ENCODE data around the gene METTL21C.

- RRBS = 8% methylated on average over 1 of the region's 7 CpGs
Observed at GRCh38 chr13:101918252-101919015, 1.7 kb upstream of the FGF14 start.

DNA sequence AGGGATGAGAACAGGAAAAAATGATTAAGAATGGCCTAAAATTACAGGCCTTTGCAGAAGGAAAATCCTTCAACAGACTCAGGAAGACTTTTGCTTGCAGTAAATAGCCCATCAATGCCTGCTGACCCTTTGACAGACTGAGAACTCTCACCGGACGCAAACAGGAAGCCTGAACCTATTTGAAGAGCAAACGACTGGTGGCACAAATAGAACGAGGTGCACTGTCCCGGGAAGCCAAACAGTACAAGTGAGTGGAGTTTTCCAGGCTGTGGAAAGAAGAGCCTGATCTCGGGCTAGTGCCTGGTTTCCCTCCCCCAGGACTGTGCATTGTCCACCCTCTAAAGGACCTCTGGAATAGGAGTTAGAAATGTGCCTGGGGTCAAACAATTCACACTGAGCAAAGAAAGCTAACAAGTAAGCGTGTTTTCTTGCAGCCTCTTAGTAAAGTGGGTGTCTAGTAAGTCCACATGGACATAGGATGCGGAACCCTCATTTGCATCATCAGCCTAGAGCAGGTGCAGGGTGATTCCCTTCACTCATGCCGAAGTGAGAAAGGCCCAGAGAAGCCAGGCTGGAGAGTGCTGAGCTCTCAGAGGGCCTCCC, 319.7 kb upstream of the FGF14 start:
- RRBS = 65% methylated on average over 4 of the region's 9 CpGs

DNA sequence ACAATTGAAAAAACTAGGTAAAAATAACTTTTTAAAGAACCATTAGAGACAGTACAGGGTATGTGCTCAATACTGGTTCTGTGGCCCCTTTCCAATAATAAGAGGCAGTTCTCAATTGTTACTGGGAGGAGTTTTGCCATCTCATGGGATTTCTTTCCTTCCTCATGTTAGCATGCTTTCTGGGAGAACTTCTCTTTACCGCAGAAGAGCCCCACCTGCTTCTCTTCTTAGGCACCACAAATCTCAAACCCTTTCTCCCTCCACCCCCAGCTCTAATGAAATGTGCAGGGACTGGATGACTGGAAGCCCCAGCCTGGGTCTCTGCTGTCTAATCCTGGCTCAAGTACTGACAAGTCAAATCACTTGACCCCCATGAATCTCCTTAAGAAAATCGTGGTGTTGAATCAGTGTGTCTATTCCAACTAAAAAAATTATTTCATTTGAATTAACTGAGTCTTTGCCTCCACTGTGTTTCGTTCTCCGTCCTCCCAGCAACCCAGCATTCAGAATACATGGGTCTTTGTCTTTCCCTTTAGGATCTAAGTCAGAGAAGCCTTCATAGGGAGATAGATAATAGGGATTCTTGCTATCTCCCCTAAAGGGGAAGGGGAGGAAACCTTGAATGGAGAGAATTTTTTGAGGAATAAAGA, 14.5 kb downstream of the METTL21C start:
- RRBS = no CpG with 5 or more reads among the region's 4 CpGs

DNA sequence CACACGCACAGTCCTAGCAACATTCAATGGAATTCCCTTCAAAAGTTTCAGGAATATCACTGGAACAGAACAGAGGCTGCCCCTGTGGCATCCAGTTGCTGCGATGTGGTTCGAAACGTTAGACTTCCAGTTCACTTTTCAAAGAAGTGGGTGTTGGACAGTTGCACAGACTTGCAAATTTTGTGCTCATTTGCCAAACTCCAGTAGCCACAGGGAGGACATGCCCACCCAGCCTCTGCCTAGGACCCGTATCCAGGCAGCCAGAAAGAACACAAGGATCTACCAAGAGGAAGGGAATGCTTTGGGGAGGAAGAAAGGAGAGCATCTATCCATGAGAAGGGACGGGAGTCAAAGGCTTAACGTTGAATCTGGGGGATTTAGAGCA, at the start of gene METTL21C:
Gene METTL21C (minus strand): TSS at position 120 of the 385 bp plus-strand sequence.
- RRBS = no CpG with 5 or more reads among the region's 7 CpGs

DNA sequence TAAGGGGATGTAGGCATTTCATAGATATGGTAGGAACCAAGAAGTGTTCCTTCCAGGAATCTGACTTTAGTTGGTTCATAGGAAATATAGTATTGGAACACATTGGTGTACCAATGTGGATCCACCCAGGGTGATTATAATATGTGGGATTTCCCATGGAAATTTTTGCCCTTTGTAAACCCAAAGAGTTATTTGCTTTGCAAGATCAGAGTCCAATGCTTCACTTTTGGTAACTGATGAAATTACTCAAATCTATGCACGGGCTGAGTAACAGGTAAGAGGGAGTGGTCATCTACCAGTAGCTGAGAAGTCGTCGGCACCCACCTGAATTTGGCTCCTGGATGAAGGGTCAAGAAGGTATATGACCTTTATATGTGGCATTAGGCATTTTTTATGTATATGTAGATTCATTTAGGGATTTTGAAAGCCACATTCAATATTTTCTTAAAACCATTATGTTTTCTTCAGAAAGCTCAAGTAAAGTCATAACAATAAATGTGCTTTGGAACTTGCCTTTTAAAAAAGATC, 62.4 kb downstream of the ERCC5 start:
- RRBS = no CpG with 5 or more reads among the region's 3 CpGs

DNA sequence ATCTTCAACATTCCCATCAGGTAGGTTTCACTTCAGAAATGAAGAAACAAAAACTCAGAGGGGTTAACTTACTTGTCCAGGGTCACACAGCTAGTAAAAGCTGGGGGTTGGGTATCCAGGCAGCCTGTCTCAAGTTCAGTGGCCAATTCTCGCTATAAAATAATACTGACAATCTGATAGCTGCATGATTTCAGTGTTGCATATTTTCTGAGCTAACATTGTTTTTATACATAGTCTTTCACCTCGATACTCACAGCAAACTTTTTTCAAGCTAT, 664.8 kb upstream of the SLC10A2 start:
- RRBS = no CpG with 5 or more reads among the region's 2 CpGs

GRCh38 chr13:106099533-106099825, 436.0 kb downstream of the EFNB2 start:
- RRBS = no CpG with 5 or more reads among the region's 5 CpGs

GRCh38 chr13:106558884-106559257, 9.1 kb downstream of the ARGLU1 start:
- RRBS = no CpG with 5 or more reads among the region's 1 CpG

- RRBS = no CpG with 5 or more reads among the region's 11 CpGs
Observed at GRCh38 chr13:106795460-106796300, 227.7 kb upstream of the ARGLU1 start.

GRCh38 chr13:107995243-107995637, 127.9 kb upstream of the NALF1 start:
- RRBS = no CpG with 5 or more reads among the region's 2 CpGs

GRCh38 chr13:108001001-108001370, 133.7 kb upstream of the NALF1 start:
- RRBS = no CpG with 5 or more reads among the region's 3 CpGs

- RRBS = no CpG with 5 or more reads among the region's 13 CpGs
Observed at GRCh38 chr13:108120090-108120919, 95.0 kb downstream of the LIG4 start.

- RRBS = no CpG with 5 or more reads among the region's 3 CpGs
Observed at GRCh38 chr13:108267388-108267672, 2.2 kb upstream of the TNFSF13B start.

GRCh38 chr13:108408654-108409081, 139.2 kb downstream of the TNFSF13B start:
- RRBS = no CpG with 5 or more reads among the region's 2 CpGs

DNA sequence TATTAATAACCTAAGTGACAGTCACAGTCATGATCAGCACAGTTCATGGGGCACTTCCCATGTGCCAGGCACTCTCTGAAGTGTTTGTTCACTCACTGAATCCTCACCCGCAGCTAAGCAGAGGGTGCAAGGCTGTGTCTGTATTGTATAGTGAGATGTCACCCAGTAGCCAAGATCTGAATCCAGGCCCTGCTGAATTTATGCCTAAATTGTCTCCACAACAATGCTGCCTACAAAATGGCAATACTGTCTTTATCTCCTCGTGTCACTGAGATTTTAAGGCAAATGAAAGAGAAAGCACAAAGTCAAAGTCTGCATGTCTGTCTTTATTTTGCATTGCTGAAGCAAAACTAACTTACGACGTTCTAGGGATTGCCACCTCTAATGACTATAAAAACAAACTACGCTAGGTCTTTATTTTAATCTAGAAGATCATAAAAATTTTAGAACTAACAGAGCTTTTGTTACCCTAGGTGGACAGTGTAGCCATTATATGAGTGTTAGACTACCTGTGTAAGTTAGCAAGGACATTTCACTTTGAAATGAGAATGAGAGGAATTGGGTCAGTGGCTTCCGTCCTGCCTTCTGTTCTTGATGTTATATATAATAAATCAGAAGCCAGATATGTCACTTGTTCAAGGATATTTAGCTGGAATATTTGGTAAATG, 286.9 kb downstream of the MYO16 start:
- RRBS = no CpG with 5 or more reads among the region's 6 CpGs

DNA sequence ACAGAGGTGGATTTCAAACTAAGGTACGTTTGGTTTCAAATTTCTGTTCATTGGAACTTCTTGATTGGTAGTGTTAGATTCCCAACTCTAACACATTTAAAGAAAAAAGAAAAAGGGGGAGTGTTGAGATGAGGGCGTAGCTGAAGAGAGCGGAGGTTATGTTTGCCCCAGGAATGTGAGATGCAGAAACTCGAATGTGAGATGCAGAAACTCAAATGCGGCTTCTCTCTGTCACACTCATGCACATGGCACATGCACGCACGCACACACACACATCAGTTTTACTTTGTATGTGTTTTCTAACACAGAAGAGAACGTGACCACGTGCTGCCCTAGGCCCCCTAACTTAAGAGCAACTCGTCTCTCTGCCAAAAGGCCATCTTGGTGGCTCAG, 287.4 kb downstream of the MYO16 start:
- RRBS = no CpG with 5 or more reads among the region's 10 CpGs

- RRBS = no CpG with 5 or more reads among the region's 14 CpGs
Observed at GRCh38 chr13:109155018-109155928, 525.9 kb downstream of the MYO16 start.

- RRBS = no CpG with 5 or more reads among the region's 4 CpGs
Observed at GRCh38 chr13:109266780-109267070, 519.7 kb downstream of the IRS2 start.

- RRBS = no CpG with 5 or more reads among the region's 5 CpGs
Observed at GRCh38 chr13:109267316-109267771, 519.0 kb downstream of the IRS2 start.